Transverse colon (tissue), 4 donors: Measurements from ENCODE around the gene SLC7A11.

- PRO-cap: no peak
- RAMPAGE, long total RNA, 4 experiments: no peak in any of the 4 experiments
Observed at GRCh38 chr4:137496209-137496456, 36.2 kb downstream of the PCDH18 start.

- PRO-cap: no peak
- RAMPAGE, long total RNA, 4 experiments: no peak in any of the 4 experiments
Observed at GRCh38 chr4:137700591-137701170, 168.4 kb upstream of the PCDH18 start.

- PRO-cap: bidirectional peak, plus-strand start at chr4:138242403, minus-strand start at chr4:138242349
- RAMPAGE, long total RNA, 4 experiments: start-site peak on the minus strand in 1 of 4 experiments, at chr4:138242169-138242207 at its widest, 6 reads per replicate
Observed at GRCh38 chr4:138241673-138242898, at the start of gene SLC7A11. Gene SLC7A11, minus strand, starts transcription at chr4:138242349.

- PRO-cap: no peak
- RAMPAGE, long total RNA, 4 experiments: no peak in any of the 4 experiments
Observed at GRCh38 chr4:138682628-138682811, 333.1 kb upstream of the NOCT start.

GRCh38 chr4:139175928-139176280, 1.1 kb downstream of the ELF2 start:
- PRO-cap: unidirectional peak, plus-strand start at chr4:139176138
- RAMPAGE, long total RNA, 4 experiments: no peak in any of the 4 experiments

- PRO-cap: bidirectional peak, plus-strand start at chr4:139455401, minus-strand start at chr4:139455224
- RAMPAGE, long total RNA, 4 experiments: no peak in any of the 4 experiments
Observed at GRCh38 chr4:139455118-139455571, 1.2 kb downstream of the RAB33B start.

DNA sequence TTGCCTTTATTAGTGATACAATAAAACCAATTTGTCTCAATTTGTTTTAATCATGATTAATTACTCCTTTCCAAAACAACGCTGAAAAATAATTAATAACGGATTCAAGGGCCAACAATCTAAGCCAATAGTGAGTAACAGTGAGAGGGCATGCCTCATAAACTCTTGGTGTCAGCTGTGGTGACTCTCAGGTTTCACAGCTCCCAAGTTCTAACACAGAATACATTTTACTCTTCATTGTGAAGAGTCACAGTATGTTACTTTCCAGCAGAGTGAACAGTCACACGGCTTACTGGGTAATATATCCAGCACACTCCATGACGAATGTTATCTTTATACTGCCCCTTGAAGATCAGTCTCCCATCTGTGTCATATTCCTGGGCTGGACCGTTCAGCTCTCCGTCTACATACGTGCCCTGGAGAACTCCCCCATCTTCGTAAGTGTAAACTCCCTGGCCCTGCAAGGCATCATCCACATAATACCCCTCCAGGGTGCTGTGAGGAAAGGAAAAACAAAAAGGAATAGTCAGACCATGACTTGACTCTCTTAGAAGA, 23.1 kb downstream of the SETD7 start:
- PRO-cap: no peak
- RAMPAGE, long total RNA, 4 experiments: start-site peak on the minus strand in 1 of 4 experiments, centred at position 388 of the sequence, 14 reads per replicate

DNA sequence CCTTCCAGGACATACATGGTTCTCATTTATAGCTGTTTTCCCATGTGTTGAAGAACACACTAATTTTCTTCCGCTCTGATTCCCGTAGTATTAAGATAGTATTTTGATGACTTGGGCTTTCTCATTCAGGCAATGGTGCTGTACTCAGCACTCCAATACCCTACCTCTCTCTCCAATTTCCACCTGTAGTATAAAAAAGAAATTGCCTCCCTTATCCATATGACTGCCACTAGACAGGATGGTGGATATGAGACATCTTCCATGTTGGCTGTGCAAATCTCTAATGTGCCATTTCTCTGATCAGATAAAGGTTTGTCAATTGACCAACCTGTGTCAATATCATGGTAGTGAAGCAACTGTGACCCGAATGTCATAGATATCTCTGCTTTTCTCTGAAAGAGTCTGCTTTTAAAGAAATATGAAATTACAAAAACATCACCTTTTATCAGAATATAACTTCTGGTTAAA, 154.3 kb downstream of the MGST2 start:
- PRO-cap: no peak
- RAMPAGE, long total RNA, 4 experiments: no peak in any of the 4 experiments

DNA sequence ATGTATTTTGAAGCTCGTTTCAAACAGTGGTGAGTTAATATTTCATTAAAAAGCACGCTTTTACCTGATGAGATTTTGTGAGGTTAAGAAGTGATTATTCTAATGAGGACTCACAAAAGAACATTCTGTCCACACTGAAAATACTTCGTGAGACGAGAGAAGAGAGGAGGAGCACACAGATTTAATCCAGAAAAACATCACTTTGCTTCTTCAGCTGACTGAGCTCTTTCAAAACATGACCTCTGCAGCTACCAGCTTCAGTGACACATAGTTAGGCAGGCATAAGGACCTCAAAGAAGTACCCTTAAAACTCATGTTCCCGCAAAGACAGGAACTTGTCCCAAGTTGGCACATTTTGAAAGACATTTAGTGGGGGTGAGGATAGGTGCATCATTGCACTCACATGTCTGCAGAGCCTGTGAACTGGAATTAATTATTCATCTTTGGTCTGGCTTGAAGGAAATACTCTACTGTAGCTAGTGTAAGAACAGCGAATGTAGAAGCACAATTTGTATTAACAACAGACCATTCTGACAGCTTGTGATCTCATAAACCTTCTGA, 221.7 kb downstream of the MGST2 start:
- PRO-cap: no peak
- RAMPAGE, long total RNA, 4 experiments: no peak in any of the 4 experiments

DNA sequence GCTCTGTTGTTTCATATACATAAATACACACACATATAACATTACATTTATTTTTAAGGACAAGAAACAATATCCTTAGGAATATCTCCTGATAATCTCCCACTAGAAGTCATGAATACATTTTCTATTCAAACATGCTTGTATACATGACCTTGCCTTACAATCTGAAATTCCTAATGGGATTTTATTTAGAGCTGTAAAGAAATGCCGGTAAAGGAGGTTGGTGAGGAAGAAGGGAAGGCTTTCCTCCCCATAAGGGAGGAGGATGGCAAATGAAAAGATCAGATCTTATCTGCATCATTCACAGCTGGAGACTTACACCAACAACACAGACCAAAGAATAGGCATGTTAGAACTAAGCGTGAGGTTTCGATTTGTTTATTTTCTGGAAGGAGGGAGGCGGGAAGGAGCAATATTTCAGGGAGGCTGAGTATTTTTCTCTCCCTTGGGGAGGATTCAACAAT, 235.8 kb downstream of the MGST2 start:
- PRO-cap: no peak
- RAMPAGE, long total RNA, 4 experiments: no peak in any of the 4 experiments

GRCh38 chr4:139956332-139956960, 197.5 kb downstream of the MAML3 start:
- PRO-cap: no peak
- RAMPAGE, long total RNA, 4 experiments: no peak in any of the 4 experiments

GRCh38 chr4:139975804-139976489, 178.0 kb downstream of the MAML3 start:
- PRO-cap: unidirectional peak, minus-strand start at chr4:139976154
- RAMPAGE, long total RNA, 4 experiments: no peak in any of the 4 experiments

DNA sequence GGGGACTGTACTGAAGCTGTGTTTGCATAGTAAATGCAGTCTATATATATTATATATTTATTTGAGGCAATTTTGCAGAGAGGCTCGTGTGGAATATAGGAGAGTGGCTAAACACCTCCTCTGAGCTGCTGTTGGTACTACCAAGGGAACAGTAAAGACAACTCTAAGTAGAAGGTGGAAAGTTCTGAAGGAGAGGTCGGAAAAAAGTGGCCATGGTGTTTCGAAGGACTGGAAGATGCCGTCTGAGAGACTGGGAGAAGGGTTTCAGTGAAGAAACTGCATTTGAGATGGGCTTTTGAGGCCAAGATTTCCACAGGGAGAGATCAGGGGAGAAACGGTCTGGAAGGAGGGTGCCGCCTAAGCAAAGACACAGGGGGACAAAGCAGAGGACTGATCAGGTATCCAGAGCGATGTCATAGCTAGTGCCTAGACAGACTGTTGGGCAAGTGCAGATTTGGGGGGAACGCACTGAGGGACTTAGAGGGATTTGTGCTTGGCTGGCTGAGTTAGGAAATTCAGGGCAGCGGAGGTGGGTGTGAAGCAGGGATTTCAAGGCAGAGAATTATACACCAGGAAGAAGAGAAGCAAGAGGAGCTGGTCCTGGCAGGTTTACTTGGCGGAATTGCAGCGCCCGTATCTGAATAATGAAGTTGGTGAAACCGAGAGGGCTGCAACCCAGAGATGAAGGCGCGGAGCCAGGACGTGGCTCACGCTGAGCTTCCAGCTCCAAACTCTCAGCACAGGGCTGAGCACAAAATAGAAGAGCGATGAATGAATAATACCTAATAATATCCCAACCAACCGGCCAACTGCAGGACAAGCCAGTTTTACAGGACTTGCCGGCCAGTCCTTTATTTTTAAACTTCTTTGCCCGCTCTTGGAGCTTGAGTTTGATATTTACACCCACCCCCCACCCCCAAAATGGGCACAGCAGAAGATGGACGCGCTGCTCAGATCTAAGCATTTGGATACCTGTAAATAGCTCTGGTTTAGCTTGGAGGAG, 106.9 kb downstream of the MAML3 start:
- PRO-cap: no peak
- RAMPAGE, long total RNA, 4 experiments: no peak in any of the 4 experiments

DNA sequence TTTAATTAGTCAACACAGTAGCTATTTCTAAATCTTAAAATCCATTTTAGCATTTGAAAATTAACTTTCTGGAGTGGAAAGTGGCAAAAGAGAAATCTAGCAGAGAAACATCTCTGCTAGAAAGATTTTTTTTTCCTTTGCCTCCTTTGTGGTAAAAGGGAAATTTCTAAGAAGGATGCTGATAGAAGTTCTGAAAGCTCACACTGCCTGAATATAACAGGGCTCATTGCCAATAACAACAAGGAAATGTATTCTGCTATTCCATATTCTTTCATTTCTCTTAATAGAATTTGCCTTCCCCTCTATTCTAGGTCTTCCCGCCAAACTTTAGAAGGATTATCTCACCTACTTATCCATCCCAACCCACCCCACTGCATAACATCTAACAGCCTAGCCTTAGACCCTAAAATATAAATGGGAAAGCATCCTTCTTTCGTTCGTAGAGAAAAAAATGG, 104.1 kb downstream of the MAML3 start:
- PRO-cap: no peak
- RAMPAGE, long total RNA, 4 experiments: no peak in any of the 4 experiments

DNA sequence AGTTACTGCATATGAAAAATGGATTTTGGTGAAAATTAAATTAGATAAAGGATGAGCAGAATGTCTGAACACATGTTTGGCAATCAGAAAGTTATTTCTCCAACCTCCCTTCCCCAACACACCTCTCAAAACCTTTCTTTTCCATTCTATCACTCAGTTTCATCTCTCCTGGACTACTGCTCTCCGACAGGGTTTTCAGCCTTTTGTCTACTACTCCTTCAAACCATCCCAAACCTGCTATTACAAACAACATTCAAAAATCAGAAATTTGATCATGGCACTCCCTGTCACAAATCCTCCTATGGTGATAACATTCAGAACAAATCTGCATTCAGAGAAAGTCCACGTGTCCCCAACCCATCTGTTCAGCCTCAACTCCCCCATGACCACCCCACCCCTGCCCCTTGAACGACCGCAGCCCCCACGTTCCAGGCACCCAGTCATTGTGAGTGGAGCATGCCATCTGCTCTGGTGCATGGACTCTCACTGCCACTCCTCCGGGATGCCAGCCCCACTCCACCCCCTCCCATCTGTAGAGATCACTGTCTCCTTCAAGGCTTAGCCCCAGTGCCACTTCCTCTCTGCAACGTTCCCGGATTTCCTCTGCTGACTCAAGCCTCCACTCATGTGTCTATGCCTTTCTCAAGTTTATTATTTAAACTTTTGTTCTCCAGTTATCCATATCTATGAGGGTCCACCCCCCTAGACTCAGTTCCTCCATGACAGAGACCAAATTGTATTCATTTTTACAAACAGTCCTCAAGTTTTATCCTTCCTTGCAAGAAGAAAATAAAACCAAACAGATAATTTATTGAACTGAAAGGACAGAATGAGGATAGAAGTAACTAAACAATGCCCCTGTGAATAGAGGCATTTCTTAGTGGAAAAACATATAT, 54.1 kb downstream of the MAML3 start:
- PRO-cap: no peak
- RAMPAGE, long total RNA, 4 experiments: start-site peak on the minus strand in 2 of 4 experiments, centred at positions 327 to 790 of the sequence, 6 to 8 reads per replicate

DNA sequence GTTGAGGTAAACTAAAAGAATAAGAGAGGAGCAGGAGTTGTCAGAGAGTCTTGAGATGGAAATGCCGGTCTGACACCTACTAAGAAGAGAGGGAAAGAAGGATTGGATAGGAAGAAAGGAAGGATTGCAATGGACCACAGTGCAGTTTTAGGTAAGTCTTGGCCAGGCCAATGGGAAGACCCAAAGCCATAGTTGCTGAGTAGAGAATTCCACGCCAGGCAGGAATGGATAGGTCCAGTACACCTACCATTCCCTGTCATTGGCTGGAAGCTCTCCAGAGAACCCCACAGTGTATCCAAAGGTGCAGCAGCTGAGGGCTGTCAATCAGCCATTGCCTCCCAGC, 80.1 kb upstream of the SCOC start:
- PRO-cap: no peak
- RAMPAGE, long total RNA, 4 experiments: no peak in any of the 4 experiments

- PRO-cap: no peak
- RAMPAGE, long total RNA, 4 experiments: no peak in any of the 4 experiments
Observed at GRCh38 chr4:140640876-140641599, 72.3 kb upstream of the UCP1 start.

DNA sequence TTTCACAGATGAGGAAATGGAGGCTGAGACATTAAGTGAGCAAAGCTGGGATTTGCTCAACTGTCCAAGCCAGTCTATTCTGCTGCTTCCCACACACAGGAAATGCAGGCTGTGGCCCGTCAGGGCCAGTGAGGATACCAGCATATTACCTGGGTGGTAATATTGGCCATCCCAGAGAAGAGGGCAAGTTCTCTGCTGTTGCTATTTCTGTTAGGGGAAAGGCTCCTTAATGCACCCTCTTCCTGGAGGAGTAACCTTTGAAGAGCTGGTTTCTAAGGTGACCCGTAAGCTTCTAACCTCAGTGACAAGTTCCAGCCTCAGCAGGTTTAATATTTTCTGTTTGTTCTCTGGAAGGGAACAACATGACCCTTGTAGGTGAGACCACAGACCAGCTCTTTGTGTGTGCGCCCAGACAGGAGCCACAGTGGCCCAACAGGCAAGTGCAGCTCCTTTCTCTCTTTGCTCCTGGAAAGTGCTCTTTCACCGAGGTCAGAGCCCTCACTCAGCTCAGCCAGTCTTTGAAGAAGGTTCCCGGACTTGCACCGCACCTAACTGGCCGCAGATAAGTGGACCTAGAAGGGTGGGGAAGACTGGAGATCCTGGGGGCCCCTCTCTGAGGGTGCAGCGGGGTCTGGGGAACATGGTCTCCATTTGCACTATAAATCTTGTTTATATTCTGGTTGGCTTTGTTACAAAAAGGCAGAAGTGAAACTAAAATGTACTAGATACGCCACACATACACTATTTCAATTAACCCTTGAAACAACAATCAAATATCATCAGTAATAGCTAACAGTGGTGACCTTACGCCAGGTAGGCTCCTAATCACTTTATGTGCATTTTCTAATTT, 35.5 kb downstream of the TBC1D9 start:
- PRO-cap: no peak
- RAMPAGE, long total RNA, 4 experiments: no peak in any of the 4 experiments

DNA sequence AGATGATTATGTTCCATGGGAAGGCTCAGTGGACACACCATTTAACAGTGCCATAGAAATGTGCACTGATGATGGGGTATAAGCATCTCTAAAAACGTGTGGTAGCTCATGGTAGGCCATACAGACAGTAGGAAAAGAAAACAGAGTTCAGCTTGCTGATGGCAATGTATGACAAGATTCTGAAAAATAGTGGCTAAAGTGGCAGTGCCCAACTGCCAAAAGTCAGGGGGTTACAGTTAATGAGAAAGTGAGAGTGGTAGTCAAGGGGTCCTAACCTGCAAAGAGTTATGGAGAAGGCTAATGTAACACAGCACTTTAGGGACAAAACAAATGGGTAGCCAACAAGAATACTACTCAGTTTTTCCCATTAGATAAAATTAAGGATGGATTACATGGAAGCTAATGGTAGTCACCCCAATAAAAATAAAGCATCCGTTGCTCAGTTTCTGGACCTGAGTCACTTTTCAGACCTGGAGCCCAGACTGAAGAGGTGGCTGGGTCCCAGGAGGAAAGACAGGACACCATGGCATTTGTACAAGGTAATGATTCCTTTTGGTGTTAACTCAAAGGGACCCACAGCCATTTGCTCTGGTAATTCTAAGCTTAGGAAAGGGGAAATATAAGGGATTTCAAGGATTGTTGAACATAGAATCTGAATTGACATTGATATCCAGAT, 15.4 kb downstream of the ZNF330 start:
- PRO-cap: no peak
- RAMPAGE, long total RNA, 4 experiments: no peak in any of the 4 experiments

GRCh38 chr4:141349954-141350752, 129.5 kb downstream of the ZNF330 start:
- PRO-cap: no peak
- RAMPAGE, long total RNA, 4 experiments: no peak in any of the 4 experiments